ENCODE data around the genes MLXIP and DENR.

DNA sequence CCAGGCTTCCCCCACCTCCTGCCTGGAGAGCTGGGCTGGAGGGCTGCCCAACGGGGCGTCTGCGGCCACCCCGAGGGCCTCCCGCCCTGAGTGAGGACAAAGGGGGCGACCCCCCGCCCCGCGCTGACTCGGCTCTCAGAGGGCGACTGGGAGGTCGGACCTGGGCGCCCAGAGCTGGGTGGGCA is 3.7 kb upstream of the SETD1B start:
- RRBS: no CpG with 5 or more reads among the region's 13 CpGs

- RRBS: no CpG with 5 or more reads among the region's 16 CpGs
Measured at GRCh38 chr12:121801655-121802627, 1.9 kb upstream of the SETD1B start.

DNA sequence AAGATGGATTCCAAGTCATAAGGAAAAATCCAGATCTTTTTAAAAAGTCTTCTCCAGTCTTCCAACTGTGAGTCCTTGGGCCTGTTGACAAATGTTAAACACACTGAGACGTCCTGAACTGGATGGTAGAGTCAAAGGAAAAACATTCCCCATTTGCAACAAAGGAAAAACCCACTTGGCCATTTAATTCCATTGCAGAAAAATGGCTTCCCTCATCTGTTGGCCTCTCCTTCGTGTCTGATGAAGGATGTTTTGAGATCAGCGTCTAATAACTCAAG is 1.2 kb upstream of the SETD1B start:
- RRBS: no CpG with 5 or more reads among the region's 3 CpGs

DNA sequence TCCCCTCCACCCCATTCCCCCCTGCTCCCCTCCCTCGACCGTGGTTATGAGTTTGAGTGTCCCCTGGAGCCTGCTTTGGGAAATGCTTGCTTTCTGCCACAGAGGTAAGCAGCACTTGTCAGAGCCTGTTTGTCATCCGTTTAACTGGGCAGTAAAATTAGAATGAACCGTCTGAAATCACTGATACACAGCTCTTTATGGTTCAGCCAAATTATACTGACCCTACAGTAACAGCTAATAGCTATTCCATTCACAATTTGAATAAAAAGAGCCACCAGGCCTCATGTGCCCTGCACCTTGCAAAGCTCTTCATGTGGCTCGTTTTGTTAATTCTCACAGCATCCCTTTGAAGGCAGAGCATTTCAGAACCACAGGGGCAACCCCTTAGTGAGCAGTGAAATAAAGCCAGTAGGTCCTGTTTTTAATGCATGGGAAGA is 12.5 kb downstream of the SETD1B start:
- RRBS: no CpG with 5 or more reads among the region's 5 CpGs

GRCh38 chr12:121819267-121819883 is 15.6 kb downstream of the SETD1B start:
- RRBS: no CpG with 5 or more reads among the region's 21 CpGs

- RRBS: 51% methylated on average over 11 of the region's 12 CpGs
Measured at GRCh38 chr12:122020826-122021083, 929 bp upstream of the BCL7A start.

GRCh38 chr12:122062530-122063801 is 15.6 kb upstream of the MLXIP start:
- RRBS: no CpG with 5 or more reads among the region's 25 CpGs

DNA sequence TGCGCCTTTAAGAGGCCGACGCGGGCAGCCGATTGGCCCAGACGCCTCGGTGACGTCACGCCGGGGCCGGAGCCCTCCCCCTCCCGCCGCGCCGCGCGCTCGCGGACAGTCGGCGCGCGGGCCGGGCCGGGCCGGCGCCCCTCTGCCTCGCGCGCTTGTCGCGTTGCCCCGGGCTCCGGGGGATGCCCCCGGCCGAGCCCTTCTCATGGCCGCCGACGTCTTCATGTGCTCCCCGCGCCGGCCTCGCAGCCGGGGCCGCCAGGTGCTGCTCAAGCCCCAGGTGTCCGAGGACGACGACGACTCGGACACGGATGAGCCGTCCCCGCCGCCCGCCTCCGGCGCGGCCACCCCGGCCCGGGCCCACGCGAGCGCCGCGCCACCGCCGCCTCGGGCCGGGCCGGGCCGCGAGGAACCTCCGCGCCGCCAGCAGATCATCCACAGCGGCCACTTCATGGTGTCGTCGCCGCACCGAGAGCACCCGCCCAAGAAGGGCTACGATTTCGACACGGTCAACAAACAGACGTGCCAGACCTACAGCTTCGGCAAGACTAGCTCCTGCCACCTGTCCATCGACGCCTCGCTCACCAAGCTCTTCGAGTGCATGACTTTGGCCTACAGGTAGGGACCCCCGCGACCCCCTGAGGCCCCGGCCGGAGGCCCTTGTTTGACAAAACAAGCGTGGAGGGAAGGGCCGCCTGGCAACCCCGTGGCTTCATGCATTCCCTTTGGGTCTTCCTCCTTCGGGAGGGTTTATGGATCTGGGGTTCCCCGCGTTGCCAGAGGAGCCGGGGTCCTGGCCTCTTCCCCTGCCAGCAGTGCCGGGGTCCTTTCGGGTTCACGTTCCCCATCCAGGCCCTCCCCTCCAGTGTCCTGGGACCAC is at the start of gene MLXIP:
MLXIP (plus strand) TSS at position 108 of the 880 bp plus-strand sequence.
- RRBS: 3% methylated on average over 49 of the region's 104 CpGs

- RRBS: no CpG with 5 or more reads among the region's 7 CpGs
Measured at GRCh38 chr12:122094756-122095432, 16.3 kb downstream of the MLXIP start.

- RRBS: 57% methylated on average over 5 of the region's 20 CpGs
Measured at GRCh38 chr12:122126513-122127629, 47.1 kb downstream of the IL31 start.

DNA sequence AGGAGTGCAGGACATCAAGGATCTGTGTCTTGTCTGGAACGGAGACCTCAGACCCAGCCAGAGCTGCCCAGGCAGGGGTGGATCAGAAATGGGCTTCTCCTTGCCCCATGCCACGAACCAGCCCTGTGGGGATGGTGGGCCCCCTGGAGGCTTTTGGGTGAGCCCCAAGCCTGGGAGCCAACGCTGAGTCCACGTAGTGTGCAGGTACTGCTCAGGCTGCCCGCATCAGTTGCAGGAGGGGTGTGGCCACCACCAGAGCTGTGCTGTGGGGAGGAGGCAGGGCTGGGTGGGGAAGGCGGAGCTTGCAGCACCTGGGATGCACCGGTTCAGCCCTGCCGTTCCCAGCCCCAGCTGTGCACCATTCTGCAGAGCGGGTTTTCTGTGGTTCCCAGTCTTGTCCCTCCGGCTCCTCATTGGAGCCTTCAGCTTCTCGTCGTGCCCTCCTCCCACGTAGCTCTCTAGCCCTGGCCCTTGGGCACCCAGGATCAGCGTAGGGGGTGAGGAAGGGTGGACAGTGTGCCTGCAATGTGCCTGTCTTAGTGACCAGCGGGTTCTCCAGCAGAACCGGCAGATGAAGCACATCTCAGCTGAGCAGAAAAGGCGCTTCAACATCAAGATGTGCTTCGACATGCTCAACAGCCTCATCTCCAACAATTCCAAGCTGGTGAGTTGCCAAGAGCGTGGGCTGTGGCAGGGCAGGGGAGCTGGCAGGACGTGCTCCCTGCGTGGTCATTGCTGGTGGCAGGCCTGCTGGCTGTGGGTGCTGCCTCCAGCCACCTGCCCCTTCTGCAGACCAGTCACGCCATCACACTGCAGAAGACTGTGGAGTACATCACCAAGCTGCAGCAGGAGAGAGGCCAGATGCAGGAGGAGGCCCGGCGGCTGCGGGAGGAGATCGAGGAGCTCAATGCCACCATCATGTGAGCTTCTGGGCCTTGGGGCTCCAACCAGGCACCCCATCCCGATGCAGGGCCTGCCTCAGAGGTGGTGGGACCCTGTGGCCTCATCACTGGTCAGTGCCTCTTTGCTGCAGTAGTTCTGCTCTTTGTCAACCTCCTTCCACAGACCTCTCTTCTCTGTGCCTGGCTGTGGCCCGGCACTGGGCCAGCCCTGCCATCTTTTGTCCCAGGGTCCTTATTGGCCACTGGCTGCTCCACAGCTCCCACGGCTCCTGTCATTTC is 36.0 kb downstream of the IL31 start:
- RRBS: 59% methylated on average over 4 of the region's 29 CpGs

DNA sequence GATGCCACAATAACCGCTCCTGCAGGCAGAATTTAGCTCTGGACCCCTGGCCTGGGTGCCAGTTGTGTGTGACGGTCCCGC is 576 bp downstream of the DIABLO start:
- RRBS: no CpG with 5 or more reads among the region's 3 CpGs

DNA sequence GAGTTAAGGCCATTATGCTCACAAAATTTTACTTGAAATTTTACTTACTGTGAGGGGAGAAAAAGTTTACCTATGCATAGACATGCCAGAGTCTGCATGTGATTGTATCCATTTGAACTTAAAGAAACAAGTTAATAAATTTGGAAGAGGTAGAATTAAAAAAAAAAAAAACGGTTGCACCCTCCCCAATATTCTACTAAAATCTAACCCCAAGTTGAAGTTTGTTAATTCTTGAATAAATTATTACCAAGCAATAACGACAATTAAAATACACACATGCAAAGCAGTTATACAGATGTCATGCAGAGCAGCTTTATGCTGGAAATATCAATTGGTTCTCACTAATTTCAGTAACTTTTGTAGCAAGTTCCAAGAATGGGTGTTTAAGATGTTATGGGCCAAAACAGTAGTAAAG is 13.0 kb upstream of the VPS33A start:
- RRBS: no CpG with 5 or more reads among the region's 2 CpGs

DNA sequence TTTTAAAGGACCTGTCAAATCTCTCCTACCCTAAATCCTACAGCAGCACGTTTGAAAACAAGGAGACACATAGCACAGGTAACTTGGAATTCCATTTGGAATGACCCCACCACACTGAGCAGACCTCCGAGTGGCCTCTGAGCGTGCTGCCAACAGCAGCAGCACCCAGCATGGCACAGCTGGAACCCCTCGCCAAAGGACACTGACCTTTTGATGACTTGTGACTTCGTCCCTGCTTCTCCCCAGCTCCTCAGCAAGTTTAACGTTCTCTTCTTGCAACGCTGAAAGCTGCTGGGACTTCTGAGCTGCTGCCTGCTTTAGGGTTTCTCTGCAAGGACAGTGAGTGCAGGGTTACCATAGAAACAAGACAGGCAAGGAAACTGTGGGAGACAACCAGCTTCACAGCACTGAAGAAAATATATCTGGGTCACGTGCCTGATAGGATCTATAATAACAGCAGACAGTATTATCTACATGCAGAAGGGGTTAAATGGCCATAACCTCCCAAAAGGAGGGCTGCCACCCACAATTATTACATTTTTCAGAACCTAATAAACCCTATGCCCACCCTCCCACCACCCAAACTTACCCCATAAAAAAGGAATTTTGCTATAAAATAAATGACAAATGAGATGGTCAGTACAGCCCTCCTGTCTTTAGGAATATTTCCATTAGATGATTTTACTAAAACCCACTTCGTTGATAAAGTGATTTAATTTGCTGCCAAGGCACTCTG is 43.4 kb upstream of the VPS33A start:
- RRBS: no CpG with 5 or more reads among the region's 9 CpGs

- RRBS: no CpG with 5 or more reads among the region's 5 CpGs
Measured at GRCh38 chr12:122333836-122334579, 67.7 kb upstream of the VPS33A start.

GRCh38 chr12:122423797-122424086 is 1.3 kb upstream of the CLIP1 start:
- RRBS: no CpG with 5 or more reads among the region's 3 CpGs

- RRBS: no CpG with 5 or more reads among the region's 14 CpGs
Measured at GRCh38 chr12:122720900-122721537, 4.4 kb upstream of the HCAR3 start.

GRCh38 chr12:122752335-122753234 is at the start of gene DENR:
Gene DENR, plus strand, starts transcription at chr12:122752824.
- RRBS: 3% methylated on average over 33 of the region's 75 CpGs

DNA sequence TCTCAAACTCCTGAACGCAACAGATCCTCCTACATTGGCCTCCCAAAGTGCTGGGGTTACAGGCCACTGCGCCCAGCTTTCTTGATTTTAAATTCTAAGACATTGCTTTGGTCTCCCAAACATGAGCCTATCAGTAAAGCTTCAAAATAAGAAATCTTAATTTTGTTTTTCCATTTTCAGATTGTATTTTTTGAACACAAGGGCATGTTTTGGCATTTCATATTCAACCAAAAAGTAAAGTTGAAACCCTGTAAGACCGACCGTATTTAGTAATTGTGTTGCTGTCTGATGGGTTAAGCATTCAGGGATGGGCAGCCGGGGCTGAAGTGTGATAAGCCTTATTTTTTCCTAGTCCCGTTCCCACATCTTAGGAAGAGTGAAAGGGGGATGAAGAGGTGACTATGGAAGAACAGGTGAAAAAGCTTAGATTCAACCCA is 815 bp upstream of the CCDC62 start:
- RRBS: no CpG with 5 or more reads among the region's 6 CpGs

DNA sequence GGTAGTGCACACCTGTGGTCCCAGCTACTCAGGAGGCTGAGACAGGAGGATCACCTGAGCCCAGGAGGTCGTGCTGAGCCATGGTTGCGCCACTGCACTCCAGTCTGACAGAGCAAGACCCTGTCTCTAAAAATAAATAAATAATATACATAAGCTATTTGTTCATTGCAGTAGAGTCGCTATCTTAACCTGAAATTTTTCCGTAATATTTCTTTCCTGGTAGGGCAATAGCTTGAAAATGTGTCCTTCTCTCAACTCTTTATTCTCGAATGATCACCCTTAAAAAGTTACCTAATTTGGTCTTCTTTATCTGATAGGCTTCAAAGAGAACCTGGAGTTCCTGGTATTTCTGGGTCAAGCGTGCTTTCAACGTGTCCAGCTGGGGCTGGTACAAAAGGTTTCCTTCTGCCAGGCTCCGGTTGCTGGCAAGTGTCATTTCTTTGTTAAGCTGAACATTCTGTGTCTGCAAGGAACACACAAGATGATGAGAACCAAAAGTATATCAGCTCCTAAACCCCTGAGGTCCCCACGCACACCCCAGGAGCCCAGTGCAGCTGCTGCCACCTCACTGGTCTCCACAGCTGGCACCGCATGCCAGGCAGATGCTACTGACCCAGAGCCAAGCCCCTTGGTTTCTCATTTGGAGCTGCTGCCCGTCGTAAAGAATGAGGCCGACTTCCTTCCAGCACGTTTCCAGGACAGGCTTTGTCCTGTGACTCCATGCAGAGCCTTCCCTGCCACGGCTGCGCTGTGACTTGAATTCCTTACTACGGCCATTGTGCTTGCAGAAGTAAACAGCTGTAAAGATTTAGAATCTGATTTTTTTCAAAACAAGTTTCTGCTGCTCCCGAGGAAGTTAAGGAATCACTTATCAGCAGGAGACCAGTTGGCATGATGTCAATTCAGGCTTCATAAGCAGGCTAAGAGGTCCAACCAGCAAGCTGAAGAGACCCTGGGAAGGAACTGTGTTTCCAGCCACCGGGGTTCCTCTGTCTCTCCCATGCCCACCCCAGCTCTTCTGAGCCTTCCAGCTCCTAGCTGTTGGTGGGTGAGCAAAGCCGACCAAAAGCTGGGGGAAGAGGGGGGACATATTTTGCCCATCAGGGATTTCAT is 25.0 kb downstream of the VPS37B start:
- RRBS: no CpG with 5 or more reads among the region's 20 CpGs